Islet of Langerhans (tissue), 1 donor: ENCODE measurements around the gene EID2.

- RRBS = no CpG with 5 or more reads among the region's 9 CpGs
These were observed 26.6 kb downstream of the CAPN12 start for GRCh38 chr19:38717728-38718112.

DNA sequence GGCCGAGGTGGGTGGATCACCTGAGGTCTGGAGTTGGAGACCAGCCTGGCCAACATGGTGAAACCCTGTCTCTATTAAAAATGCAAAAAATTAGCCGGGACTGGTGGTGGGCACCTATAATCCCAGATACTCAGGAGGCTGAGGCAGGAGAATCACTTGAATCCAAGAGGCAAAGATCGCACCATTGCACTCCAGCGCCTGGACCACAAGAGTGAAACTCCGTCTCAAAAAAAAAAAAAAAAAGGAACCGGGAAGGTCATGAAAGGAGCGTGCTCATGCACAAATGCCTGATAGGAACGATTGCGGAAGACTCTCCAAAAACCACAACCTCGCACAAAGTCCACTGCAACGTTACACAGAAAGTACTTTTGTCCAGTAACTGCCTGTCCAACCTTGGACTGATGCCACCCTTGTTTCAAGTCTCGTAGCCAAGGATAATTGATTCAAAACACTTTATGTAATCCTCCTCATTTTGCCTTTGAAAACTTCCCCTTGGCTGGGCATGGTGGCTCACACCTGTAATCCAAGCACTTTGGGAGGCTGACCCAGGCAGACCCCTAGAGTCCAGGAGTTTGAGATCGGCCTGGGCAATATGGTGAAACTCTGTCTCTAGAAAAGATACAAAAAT lies 13.8 kb downstream of the LGALS7 start:
- RRBS = no CpG with 5 or more reads among the region's 13 CpGs

- RRBS = 34% methylated on average over 3 of the region's 86 CpGs
These were observed 3.6 kb downstream of the LGALS7 start for GRCh38 chr19:38769383-38770520.

DNA sequence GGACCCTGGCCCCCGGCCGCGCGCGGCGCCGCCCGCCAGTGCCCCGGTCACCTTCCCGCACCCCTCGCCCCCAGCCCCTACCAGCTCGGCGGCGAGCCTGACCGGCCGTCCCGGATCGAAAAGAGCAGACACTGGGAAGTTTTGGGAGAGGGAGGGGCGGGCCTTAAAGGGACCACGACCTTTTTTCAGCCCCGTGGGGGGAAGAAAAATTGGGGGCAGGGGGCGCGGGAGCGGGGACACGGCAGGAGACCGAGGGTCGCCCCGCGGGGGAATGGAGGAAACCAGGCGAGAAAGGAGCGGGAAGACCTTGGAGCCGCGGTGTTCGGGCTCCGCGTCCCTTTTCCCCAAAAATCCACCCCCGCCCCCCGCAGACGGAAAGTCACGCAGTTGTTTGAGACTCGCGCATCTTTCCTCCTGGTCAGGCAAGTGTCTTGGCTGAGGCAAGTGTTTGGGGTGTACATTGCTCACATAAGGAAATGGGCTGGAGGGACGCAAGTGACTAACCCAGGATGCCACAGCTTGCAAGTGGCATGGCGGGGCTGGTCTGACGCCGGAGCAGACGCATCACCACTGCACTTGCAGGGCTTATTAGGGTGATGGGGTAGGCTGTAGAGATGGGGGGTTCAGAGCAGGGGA lies 2.5 kb upstream of the HNRNPL start:
- RRBS = 7% methylated on average over 10 of the region's 47 CpGs

- RRBS = 2% methylated on average over 7 of the region's 19 CpGs
These were observed 499 bp downstream of the NFKBIB start for GRCh38 chr19:38900114-38900821.

DNA sequence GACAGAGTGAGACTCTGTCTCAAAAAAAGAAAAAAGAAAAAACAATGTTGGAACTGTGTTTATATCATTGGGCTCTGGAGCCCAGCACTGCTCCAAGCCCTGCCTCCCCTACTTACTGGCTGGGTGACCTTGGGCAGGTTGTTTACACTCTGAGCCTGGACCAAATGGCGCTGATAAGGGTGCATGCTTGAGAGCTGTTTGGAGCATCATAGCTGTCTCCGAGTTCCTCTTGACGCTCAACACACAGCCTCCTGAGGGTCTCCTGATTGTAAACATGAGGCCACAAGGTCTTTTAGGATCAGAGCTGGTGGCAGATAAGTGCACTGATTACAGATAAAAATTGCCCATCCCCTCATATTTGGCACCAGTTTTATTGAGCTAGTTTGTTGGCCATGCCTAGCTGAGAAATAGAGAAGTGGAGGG lies 3.7 kb downstream of the MRPS12 start:
- RRBS = no CpG with 5 or more reads among the region's 3 CpGs

- RRBS = no CpG with 5 or more reads among the region's 8 CpGs
These were observed 13.8 kb upstream of the FBXO27 start for GRCh38 chr19:39045906-39046699.

DNA sequence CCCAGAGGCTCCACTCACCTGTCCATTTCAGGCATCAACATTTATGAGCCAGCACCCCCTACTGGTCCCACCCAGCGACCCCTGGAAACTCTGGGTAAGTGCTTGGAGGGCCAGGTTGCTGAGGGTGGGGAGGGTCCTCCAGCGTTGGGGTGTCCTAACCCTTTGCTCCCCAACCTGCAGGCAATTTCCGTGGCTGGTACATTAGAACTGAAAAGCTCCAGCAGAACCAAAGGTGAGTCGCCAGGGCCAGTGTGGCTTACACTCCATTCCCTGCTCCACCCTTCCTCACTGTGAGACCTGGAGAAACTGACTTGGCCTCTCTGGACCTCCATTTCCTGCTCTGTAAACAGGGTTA lies 1.2 kb downstream of the NCCRP1 start:
- RRBS = no CpG with 5 or more reads among the region's 4 CpGs

- RRBS = no CpG with 5 or more reads among the region's 11 CpGs
These were observed 15.4 kb downstream of the SAMD4B start for GRCh38 chr19:39357452-39358243.

GRCh38 chr19:39383988-39384975 lies 6.6 kb downstream of the PAF1 start:
- RRBS = no CpG with 5 or more reads among the region's 10 CpGs

GRCh38 chr19:39398221-39399436 lies 7.5 kb downstream of the MED29 start:
- RRBS = 94% methylated on average over 3 of the region's 29 CpGs

DNA sequence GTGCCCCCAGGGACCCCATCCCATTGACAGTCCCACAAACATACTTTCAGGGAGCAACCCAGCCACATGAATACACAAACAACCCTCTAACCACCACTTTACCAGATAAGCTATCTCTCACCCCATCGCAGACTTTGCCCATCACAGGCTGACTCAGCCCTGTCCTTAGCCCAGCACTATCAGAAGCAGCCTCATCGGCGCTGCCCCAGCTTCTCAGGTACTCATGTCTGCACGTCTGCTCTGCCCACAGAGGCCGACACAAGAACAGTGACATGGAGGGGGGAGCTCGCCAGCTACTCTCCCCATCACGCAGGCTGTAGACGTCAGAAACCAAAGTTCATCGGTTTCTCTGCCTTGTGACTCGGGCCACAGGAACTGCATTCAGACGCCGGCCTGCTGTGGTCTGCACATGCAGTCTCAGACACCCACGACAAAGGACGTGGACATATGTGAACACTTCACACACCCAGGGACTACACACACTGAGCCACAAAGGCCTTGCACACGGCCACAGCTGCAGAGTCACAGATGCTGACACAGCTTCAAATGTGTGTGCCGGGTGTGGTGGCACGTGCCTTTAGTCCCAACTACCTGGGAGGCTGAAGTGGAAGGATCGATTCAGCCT lies 5.1 kb upstream of the ZFP36 start:
- RRBS = no CpG with 5 or more reads among the region's 18 CpGs

DNA sequence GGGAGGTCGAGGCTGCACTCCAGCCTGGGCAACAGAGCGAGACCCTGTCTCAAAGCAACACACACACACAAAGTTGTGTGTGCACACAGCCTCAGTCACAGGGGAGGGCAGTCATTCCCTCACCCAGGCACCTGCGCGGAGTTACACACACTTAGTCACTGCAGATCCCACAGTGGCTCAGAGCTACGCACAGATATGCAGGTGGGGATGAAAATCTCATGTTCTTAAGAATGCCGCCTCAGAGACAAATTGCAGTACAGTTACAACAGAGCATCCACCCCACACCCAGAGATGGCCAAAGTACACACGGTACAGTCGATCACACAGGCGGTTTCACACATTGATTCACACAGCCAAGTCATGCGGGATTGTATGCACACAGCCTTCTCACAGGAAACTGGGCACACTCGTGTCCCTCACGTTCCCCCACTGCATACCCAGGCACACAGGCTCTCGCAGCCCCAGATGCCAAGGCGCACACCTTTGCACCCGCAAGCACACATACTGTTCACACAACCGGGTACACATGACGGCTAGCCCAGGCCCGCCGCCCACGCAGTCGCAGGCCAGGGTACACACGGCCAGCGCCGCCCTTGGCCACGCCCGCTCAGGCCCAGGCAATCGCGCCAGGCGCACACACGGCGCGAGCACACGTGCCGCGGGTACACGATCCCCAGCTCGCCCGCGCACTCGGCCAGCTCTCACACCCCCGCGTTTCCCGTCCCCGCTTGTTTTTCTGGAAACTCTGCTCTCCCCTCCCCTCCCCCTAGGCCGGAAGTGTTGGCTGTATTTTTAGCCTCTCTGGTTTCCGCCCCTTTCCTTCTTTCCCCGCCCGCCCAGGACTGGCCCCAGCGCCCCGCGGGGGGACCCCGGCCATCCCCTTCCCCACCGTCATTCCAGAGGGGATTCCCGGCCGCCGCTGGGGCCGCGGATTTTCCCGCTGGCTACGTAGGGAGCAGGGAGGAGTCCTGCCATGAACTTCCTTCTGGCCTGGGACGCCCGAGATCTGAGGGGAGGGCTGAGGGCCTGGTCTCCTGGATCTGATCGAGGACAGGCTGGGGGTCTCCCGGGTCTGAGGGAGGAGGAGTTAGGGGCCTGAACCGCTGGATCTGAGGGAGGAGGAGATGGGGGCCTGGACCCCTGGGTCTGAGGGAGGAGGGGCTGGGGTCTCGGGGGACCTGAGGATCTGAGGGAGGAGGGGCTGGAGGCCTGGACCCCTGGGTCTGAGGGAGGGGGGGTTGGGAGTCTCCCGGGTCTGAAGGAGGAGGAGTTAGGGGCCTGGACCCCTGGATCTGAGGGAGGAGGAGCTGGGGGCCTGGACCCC lies 4.2 kb upstream of the ZFP36 start:
- RRBS = 4% methylated on average over 5 of the region's 67 CpGs

- RRBS = no CpG with 5 or more reads among the region's 16 CpGs
These were observed 1.2 kb upstream of the PLEKHG2 start for GRCh38 chr19:39410943-39412075.

GRCh38 chr19:39423329-39423760 lies 10.9 kb downstream of the PLEKHG2 start:
- RRBS = 87% methylated on average over 13 of the region's 29 CpGs

DNA sequence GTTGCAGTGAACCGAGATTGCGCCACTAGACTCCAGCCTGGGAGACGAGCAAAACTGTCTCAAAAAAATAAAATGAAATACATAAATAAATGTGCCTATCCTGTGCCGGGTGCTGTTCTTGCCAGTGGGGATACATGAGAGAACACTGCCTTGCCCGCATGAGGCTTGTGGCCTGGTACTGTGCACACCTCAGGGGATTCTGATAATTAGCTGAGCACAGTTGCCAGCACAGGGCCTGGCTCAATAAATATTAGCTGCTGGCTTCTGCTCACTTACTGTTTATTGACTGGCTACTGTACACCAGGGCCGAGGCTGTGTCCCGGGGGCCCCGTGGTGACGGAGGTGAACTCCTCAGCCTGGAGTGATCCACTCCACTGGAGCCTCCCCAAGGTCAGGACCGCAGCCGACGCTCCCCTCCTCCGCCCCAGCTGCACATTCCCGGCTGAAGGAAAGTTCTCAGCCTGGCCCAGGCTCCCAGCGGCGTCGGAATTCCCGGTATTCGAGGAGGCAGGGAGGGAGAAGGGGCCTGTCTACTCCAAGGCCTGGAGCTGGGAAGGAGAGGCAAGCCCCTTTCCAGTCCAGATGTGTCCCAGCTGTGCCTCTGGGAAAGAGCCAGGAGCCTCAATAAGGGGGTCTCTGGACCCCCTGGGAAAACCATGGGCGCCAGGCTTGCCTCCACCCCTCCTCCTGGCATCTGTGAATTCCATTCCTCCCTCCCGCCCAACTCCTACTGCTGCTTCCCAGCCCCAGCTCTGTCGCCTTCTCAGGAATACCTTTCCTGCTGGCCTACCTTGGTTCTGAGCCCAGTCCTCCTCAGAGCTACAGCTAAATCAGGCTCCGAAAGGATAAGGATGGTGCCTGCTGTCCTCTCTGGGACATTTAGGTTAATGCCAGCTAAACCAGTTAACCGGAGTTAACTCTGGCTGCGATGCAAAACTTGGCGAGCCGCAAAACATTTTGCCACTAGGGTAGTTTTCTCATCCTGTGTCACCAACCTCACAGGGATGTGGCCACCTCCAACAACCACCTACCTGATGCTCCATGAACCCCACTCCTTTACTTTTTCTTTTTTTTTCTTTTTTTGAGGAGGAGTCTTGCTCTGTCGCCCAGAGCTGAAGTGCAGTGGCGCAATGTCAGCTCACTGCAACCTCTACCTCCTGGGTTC lies 7.2 kb downstream of the RPS16 start:
- RRBS = 16% methylated on average over 5 of the region's 29 CpGs

DNA sequence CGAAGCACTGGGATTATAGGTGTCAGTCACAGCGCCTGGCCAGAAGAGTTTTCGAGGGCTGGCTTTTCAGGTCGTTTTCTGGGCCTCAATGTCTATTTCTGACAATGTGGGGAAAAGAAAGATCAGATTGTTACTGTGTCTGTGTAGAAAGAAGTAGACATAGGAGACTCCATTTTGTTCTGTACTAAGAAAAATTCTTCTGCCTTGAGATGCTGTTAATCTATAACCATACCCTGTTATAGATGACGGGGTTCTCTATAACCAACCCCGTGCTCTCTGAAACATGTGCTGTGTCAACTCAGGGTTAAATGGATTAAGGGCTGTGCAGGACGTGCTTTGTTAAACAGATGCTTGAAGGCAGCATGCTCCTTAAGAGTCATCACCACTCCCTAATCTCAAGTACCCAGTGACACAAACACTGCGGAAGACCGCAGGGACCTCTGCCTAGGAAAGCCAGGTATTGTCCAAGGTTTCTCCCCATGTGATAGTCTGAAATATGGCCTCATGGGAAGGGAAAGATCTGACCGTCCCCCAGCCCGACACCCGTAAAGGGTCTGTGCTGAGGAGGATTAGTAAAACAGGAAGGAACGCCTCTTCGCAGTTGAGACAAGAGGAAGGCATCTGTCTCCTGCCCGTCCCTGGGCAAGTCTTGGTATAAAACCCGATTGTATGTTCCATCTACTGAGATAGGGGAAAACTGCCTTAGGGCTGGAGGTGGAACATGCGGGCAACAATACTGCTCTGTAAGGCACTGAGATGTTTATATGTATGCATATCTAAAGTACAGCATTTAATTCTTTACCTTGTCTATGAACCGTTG lies 1.1 kb upstream of the TIMM50 start:
- RRBS = no CpG with 5 or more reads among the region's 18 CpGs

GRCh38 chr19:39502630-39503185 lies 4.0 kb downstream of the DLL3 start:
- RRBS = 10% methylated on average over 17 of the region's 62 CpGs

DNA sequence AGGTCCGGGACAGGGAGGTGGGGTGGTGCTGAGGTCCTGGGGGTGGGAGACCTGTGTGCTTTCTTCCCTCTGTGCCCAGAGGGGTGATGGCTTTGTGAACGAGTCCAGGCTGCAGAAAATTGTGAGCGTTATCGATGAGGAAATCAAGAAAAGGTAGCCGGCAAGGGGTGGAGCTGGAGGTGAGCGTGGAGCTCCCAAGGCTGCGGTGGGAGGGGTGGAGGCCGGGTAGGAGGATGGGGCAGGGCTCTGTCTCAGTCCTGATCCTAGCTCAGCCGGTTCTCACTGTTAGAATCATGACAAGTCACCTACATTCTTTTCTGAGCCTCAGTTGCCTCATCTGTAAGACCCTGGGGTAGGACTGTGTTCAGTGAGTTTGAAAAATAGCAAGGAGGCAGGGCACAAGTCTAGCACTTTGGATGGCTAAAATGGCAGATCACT lies 4.1 kb downstream of the SELENOV start:
- RRBS = 67% methylated on average over 4 of the region's 9 CpGs

- RRBS = 3% methylated on average over 40 of the region's 71 CpGs
These were observed at the start of gene EID2 for GRCh38 chr19:39539779-39540523. TSS of gene EID2 (minus strand) at chr19:39540161.